Sternocleidomastoid (tissue), 1 donor: Measurements from ENCODE around the genes WRAP73, CCDC27 and LRRC47.

DNA sequence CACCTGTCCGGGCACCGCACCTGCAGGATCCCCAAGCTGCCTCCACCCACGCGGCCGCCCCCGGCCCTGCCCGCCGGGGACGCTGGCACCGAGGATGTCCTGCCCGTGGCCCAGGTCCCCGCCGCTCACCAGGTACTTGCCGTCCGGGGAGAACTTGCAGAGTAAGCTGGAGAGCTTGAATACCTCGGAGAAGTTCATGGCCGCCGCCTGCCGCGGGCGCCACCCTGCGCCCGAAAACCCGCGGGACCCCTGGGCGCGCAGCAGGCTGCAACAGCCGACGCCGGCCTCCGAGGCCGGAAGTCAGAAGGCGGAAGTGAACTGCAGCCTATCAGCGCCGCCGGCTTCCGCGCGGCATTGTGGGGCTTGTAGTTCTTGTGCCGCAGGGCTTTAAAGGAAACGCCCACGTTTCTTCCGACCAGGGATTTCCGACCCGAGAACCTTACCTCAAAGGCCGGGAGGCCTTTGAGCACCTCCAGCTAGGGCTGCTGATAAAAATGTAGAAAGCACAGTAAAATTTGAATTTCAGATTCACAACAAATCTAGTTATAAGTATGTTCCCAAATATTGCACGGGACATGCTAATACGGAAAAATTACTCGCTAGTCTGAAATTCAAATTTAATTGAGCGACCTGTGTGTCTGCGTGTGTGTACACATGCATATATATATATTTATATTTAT lies at the start of gene WRAP73:
WRAP73 (minus strand) TSS at position 302 of the 680 bp plus-strand sequence.
- PRO-cap, result unidirectional peak, minus-strand start at position 292 of the sequence

DNA sequence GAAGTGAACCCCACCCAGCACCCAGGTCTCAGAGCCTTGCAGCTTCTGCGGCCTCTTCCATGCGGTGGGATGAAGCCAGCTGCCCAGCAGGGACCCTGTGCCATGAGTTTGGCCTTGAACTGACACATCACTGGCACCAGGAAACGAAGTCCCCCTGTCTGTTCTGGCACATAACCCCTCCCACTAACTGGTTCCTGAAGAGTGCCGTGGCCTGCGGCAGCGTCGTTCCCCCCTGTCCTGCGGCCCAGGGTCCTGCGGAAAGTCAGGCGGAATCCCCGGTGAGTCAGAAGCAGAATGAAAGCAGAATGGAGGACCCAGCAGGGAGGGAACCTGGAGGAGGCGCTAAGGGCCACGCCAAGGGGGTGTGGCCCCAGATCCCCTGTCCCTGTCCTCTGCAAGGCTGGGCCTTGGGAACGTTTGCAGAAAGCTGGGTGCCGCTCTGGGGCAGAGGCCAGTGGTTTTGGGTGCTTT lies 36.0 kb downstream of the TP73 start:
- PRO-cap, result no peak

- PRO-cap, result no peak
Measured at GRCh38 chr1:3718012-3718495, 34.2 kb upstream of the CCDC27 start.

GRCh38 chr1:3752253-3752570 lies at the start of gene CCDC27:
Gene CCDC27, plus strand, starts transcription at chr1:3752450.
- PRO-cap, result no peak

DNA sequence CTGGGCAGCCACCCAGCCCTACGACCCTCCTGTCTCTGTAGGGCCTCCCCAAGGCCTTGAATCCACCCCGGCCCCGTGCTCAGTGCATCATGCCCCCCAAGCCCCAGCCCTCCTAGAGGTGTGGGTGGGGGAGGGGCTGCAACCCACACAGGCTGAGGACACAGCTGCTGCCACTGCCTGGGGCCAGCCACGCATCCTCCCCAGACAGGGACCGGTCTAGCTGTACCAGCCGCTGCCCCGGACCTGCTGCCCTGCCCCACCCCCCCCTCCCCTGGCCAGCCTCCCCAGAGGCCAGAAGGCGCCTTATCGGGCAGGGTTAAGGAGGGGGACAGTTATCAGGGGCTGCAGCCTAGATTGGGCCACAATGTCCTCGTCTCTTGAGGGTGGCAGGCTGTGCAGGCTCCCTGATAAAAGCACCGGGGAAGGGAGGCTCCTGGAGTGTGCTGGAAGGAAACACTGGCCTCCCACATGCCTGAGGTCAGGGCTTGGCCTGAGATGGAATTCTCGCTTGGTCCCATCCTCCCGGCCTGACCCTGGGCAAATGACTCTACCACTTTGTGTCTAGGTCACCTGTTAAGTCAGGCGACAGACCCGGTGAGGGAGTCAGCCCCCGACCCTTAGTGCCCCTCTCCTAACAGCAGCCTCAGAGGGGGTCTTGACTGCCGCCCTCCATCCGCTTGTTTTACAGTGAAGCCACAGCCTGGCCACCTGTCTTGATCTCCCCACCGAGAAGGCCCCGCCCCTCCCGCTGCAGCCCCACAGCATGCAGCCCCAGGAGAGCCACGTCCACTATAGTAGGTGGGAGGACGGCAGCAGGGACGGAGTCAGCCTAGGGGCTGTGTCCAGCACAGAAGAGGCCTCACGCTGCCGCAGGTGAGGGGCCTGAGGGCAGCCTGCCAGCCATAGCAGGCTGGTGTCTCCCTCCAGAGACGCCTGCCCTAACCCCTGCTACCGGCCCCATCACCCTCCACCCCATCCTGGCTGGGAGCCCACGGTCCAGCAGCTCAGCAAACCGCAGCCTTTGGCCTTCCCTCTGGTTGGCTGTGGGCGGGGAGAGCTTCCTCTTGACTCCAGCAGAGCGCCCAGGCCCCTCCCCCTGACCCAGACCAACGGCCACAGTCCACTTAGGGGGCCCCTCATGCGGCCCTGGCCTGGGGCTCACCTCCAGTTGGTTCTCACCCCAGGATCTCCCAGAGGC lies 2.5 kb downstream of the SMIM1 start:
- PRO-cap, result no peak

- PRO-cap, result no peak
Measured at GRCh38 chr1:3795477-3796164, 677 bp downstream of the LRRC47 start.

DNA sequence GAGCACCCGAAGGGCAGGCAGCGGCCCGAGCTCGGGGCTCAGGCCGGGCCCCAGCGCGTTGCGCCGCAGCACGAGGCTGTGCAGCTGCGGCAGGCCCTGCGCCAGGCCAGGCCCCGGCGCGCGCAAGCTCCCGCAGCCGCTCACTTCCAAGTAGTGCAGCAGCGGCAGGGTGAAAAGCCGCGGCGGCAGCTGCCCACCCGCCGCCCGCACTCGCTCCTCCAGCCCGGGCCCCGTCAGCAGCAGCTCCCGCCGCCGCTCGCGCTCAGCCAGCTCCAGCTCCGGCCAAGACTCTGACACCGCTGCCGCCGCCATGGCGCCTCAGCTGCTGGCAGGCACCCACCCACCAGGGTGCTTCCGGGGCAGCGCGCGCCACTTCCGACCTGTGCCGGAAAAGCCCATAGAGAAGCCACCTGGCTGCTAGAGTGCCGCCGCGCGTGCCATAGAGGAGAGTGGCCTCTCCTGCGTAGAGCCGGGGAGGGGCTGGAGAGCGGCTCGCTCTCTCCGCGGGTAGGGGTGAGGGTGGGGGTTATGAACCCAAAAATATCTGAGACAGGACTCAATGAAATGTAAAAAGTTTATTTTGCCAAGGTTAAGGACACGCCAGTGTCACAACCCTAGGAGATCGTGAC lies at the start of gene LRRC47:
LRRC47 (minus strand) TSS at position 334 of the 629 bp plus-strand sequence.
- PRO-cap, result bidirectional peak, plus-strand start at position 466 of the sequence, minus-strand start at position 292 of the sequence

DNA sequence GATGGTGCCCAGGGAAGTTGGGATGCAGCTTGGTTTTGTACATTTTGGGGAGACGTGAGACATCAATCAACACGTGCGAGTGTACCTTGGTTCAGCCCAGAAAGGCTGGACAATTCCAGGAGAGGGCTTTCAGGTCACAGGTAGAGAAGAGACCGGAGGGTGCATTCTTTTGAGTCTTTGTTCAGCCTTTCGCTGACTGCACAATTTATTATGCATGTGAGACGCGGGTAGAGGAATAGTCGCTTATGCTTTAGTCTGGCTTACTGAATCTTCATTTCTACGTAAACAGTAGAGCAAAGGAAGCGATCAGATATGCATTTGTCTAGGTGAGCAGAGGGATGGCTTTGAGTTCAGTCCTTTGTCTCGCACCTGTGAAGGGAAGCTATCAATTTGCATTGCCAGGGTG lies 499 bp upstream of the LRRC47 start:
- PRO-cap, result no peak

GRCh38 chr1:3809941-3810646 lies 13.8 kb upstream of the LRRC47 start:
- PRO-cap, result no peak

GRCh38 chr1:3834349-3834805 lies 22.6 kb downstream of the CEP104 start:
- PRO-cap, result no peak

DNA sequence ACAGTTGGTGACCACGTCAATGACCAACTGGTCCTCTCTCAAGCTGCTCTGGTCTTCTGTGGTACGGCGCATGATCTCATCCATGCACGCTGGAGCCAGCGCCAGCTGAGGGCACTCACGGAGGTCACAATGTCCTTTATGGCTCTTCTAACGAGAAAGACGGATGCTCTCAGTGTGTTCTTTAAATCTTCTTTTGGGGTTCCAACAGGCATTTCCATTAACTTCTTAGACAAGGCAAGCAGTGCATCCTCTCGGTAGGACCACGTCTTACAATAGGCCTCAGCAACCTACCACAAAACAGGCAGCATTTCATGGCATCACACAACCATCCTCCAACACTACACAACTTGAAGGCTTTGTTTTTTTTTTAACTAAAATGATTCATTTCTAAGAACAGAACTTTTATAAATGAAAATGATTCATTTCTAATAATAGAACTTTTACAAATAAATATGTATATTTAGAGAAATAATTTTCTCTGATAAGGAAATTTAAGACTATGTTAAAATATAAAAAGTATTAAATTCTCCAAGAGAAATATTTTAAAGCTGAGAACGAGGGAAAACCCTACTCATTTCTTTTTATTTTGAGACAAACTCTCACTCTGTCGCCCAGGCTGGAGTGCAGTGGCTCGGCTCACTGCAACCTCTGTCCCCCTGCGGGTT lies 22.1 kb downstream of the CEP104 start:
- PRO-cap, result no peak

DNA sequence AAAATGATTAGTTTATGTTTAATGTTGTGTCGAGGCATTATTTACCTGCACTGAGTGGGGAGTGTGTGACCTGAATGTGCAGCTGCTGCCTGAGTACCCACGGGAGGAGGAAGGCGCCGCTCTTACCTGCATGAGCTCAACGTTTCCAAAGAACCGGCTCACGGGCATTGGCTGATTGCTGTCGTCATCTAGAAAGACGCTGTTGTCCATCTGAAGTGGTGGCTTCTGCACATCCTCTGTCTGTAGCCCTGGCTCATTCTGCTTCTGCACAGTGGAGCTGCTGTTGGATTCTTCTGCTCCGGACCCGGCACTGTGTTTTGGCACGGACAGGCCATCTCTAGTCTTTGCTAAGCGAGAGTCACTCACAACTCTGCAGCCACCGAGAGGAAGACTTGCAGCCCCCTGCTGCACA lies 9.6 kb downstream of the C1orf174 start:
- PRO-cap, result no peak

DNA sequence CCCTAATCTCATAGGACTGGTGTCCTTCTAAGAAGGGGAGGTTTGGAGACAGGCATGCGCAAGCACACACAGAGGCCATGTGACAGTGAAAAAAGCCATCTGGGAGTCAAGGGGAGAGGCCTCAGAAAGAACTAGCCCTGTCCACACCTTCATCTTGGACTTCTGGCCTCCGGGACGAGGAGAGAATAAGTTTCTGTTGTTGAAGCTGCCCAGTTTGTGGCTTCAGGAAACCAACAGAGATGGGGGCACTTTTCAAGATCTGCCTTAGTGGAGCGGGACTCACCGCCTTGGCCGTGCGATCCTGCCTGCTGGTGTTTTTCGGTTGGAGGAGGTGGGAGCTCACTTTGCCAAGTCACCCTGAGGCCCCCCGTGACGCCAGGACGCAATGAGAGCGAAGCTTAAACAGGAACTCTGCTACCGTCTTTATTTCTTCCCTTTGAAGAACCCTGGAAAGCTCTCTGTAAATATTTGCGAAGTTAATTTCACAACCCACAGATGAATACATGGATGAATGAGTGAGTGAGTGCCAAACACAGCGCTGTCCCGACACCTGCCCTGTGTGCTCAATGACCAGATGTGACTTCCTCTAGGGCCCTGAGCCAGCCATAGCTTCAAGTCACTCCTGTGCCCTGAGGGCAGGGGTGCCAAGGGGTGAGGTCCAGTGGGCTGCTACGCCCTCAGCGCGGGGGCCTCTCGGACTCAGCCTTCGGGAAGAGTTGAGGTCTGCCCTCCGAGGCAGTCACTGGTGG lies 42.6 kb upstream of the C1orf174 start:
- PRO-cap, result no peak

- PRO-cap, result no peak
Measured at GRCh38 chr1:4796355-4797008, 142.1 kb downstream of the AJAP1 start.

GRCh38 chr1:4978638-4979408 lies 324.4 kb downstream of the AJAP1 start:
- PRO-cap, result no peak

DNA sequence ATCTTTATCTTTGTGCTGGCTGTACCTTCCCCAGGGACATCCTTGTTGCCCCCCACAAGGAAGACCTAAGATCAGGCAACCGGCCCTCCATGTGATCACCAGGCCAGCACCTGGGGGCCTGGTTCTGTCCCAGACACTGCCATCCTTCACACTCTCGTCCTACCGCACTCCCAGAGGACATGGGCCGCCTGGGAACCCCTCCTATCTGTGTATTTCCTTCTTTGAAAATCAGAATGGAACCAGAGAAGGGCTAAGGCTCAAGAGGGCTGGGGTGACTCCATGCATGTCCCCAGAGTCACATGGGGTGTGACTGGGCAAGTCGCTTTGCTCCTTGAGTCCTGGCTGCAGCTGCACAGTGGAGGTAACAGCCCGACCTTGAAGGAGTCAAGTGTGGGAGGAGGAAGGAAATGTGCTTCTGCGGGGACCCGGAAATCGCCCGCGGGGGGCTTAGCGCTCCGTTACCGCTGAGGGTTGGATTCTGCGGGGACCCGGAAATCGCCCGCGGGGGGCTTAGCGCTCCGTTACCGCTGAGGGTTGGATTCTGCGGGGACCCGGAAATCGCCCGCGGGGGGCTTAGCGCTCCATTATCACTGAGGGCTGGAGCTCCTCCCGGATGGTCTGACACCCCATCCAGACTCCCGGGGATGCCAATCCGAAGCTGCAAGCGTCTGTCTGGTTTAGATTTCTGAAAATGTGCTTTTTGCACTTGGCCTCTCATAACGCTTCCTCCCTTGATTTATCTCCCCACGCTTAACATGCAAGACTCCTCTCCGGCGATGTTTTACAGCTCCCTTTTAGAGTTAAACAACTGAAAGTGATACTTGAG lies 278.9 kb downstream of the NPHP4 start:
- PRO-cap, result no peak

GRCh38 chr1:5980637-5981422 lies 11.4 kb downstream of the NPHP4 start:
- PRO-cap, result no peak

- PRO-cap, result no peak
Measured at GRCh38 chr1:6052848-6053857, 7.5 kb downstream of the KCNAB2 start.

DNA sequence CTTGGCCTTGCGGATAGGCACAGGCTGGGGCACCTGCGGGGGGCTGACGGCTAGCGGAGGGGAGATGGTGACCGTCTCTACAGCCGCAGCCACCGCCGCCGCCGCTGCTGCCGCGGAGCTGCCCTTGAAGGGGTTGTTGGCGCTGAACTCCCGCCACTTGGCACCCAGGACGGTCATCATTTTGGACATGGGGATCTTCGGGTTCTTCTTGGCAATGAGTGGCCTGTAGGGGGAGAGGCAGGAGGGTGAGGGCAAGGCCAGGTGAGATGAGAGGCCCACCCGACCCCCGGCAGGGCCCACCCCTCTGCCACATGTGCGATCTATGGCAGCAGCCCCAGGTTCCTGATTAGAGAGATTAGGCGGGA lies 25.5 kb downstream of the CHD5 start:
- PRO-cap, result no peak

DNA sequence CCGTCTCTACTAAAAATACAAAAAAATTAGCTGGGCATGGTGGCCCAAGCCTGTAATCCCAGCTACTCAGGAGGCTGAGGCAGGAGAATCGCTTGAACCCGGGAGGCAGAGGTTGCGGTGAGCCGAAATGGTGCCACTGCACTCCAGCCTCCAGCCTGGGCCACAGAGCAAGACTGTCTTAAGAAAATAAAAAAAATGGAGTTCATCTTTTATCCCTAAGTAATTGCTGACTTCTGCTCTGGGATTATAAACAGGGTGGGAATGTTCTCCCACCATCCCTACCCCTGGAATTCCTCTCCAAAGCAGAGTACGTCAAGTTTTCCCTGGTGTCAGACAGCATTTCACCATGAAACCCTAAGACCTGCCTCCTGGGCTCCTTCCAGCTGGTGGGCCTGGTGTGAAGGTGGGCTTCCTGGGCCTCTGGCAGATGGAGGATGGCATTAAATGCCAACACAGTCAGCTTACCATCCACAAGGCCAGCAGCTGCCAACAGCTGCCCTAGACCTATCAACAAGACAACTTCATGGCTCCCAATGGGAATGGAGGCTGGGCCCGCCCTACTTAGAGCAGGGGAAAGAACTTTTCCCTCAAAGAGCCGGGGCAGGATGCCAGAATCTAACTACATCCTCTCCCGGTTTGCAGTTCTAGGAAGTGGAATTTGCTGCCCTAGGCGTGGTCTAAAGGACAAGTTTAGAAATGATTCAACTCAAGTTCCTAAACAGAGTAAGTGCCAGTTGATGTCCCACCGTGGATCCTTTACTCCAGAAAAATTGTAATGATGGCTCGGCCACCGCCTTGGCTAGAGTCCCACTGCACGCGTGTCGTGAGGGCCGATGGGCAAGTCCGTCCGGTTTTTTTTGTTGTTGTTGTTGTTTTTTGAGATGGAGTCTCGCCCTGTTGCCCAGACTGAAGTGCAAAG lies 13.3 kb downstream of the ICMT start:
- PRO-cap, result no peak